ENCODE results near the gene H3-3A.

DNA sequence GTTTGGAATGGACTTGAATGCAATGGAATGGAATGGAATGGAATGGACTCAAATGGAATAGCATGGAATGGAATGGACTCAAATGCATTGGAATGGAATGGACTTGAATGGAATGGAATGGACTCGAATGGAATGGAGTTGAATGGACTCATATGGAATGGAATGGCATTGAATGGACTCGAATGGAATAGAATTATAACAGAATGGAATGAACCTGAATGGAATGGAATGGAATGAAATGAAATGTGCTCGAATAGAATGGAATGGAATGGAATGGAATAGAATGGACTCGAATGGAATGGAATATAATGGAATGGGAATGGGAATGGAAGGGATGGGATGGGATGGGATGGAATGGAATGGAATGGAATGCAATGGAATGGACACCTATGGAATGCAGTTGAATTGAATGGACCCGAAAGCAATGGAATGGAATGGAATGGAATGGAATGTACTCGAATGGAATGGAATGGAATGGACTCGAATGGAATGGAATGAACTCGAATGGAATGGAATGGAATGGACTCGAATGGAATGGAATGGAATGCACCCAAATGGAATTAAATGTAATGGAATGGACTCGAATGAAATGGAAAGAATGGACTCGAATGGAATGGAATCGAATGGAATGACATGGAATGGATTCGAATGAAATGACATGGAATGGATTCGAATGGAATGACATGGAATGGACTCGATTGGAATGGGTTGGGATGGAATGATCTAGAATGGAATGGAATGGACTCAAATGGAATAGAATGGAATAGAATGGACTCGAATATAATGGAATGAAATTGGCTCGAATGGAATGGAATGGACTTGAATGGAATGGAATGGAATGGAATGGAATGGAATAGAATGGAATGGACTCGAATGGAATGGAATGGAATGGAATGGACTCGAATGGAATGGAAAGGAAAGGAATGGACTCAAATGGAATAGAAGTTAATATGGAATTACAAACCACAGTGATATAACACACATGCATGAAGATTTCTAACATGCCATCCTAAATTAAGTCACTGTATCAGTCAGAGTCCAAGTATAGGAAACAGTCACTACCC is 98.0 kb upstream of the FBXO28 start:
- PRO-cap: no peak

DNA sequence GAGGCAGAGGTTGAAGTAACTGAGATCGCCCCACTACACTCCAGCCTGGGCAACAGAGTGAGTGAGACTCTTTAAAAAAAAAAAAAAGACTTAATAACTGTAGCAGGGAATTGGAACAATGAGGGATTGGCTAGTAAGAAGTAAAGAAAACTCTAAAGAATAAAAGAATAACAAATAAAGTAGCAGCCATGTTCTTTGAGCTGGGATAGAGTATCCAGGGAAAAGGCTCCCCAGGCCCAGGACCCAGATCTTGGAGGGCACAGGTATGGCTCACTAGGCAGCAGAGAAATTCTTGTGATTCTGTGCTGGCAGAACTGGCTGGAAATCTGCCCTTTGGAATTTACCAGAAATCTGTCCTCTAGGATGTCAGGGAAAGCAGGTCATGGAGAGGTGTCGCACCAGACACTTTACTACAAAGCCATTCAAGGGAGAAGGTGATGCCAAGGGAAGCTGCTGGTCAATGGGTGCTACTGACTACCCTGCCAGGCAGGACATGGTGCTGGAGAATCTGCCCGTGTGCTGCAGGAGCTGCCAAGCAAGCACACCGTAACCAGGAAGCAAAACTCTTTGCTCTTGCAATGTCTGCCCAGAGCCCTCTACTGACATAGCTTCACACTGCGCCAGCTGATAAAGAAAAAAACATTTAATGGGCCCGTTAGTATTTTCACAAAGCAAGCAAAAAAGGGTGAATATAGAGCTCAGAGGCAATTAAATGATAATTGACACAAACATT is 7.4 kb upstream of the FBXO28 start:
- PRO-cap: unidirectional peak, minus-strand start at position 569 of the sequence

GRCh38 chr1:224142590-224142827 is 28.6 kb downstream of the FBXO28 start:
- PRO-cap: no peak

DNA sequence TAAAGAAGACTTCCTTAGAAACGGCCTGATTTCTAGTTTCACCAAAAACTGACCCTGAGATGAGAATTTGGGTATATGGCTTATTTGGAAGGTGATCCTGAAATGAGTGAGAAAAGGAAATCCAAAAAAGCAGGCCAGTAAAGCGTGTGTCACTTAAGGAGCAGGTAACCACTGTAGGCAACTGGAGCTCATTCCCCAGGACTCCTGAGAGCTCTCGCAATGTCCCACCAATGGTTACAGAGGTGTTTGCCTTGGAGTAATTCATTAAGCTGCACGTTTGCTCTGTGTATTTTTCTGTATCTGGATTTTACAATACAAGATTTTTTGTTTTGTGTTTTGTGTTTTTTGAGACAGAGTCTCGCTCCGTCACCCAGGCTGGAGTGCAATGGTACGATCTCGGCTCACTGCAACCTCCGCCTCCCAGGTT is 22.8 kb downstream of the DEGS1 start:
- PRO-cap: no peak

- PRO-cap: no peak
These were observed 42.4 kb downstream of the NVL start for GRCh38 chr1:224287582-224288062.

DNA sequence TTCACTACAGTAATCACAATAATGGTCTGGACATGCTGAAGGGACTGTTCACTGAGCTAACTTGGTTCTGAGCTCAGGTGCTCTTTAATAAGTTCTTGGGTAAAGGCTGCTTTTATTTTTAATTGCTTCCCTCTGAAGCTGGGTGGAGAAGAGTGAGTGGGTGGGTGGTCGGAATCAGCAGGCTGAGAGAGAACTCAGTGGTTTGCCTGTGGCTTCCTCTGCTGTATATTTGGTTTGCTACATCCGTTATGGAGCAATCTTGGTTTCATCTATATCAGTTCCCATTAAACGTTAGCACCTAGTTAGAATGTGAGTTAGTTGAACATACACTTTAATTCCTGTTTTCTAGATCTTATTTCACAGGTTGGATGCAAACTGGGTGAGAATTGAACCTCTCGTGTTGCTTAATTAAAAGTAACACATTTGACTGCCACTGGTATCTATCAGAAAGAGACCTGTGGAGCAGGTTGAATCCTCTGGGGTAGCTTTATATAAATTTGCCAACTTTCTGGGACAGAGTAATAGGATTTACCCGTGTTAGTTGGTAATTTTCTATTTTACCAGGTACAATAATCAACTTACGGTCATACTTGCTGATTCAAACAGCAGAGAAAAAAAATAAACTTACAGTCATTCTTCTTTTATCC is 23.4 kb downstream of the CNIH4 start:
- PRO-cap: no peak

- PRO-cap: no peak
These were observed 29.7 kb downstream of the WDR26 start for GRCh38 chr1:224404864-224405348.

DNA sequence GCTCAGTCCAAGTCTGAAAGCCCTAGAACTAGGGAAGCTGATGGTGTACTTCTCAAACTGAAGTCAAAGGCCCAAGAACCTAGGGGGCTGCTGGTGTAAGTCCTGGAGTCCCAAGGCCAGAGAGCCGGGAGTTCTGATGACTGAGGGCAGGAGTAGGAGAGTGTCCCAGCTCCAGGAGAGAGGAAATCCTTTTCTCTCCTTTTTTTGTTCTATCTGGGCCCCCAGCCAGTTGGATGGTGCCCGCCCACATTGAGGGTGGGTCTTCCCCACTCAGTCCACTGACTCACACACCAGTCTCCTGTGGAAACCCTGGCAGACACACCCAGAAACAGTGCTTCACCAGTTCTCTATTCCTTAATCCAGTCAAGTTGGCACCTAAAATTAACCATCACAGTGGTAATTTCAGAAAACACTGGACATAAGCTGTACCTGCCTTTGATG is 12.6 kb upstream of the WDR26 start:
- PRO-cap: no peak

DNA sequence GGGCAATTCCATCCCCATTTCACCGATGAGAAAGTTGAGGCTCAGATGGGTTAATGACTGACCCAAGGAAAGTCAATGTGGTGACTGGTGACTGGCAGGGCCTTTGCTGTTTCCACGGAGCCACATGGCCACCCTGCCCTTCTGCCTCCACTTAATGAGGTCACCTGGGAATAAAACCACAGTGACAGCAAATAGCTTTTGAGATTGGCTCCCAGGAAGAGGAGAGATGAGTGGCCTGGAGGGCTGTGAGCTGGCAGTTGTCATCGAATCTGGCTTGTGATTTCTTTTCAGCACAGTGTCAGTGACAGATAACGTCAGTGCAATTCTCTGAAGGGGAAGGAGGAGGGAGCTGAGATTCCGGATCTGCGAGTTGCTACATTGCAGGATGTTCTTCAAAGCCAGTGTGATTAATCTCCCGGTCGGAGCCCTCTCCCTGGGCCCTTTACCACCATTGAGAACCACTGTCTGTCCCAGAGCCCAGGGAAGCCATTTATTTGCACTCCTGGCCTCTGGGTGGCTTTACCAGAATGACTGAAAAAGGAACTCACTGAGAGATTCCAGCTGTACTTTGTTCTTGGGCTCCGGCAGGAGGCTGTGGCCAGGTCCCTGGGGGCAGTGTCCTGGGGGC is 117.2 kb downstream of the CNIH3 start:
- PRO-cap: no peak

- PRO-cap: no peak
These were observed 37.3 kb upstream of the LBR start for GRCh38 chr1:225464662-225466071.

GRCh38 chr1:225484009-225484508 is 56.2 kb upstream of the LBR start:
- PRO-cap: no peak

- PRO-cap: no peak
These were observed 12.4 kb downstream of the ENAH start for GRCh38 chr1:225640487-225640891.

GRCh38 chr1:225699962-225700902 is 47.3 kb upstream of the ENAH start:
- PRO-cap: no peak

DNA sequence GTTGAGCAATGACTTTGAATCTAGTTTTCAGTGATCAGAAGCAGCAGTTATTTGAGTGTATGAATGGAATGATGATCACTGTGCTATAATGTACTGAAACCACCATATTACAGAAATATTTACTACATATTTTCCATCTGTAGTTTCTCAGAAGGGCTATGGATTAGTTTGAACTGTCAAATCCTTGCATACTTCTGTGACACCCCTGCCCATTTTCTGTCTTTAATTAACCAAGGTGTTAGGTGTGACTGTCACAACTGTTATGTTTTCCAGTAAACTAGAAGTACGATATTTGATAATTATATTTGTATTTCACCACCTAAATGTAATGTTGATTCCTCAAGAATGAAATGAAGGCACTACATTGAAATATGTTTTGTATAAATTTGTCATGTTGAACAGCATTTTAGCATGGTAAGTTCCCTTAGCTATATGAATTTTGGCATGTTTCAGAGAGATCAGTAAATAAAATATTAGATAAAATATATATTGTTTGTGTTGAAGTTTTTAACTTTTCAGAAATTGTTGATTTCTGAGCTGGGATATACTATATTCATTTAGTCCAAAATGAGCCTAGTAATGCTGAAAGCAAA is 12.4 kb downstream of the SRP9 start:
- PRO-cap: no peak

DNA sequence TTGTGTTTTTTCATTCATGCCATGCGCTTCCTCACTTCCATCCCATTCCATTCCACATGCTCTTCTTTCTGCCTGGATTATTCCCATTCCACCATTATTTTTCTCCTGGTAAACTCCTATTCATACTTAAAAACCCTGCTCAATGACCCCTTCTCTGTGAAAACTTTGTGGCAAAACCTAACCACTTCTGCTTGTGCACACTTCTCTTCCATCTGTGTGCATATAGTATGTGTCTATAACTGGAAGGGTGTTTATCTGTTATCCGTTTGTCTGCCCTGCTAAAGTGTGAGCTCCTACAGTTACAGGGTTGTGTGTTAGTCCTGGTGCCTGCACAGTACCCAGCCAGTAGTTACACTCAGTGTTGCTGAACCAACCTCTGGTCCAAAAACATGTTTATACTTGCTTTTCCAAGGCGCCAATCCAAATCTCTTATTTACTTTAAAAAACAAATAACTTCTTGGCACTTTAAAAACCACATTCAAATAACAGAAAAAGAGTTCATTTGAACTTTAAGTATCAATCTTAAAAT is 10.7 kb downstream of the EPHX1 start:
- PRO-cap: no peak

GRCh38 chr1:225887468-225888060 is 1.4 kb downstream of the LEFTY1 start:
- PRO-cap: no peak

GRCh38 chr1:225908694-225909218 is 15.3 kb downstream of the PYCR2 start:
- PRO-cap: no peak

GRCh38 chr1:226062595-226062918 is at the start of gene H3-3A:
Gene H3-3A, plus strand, starts transcription at chr1:226062716.
- PRO-cap: bidirectional peak, plus-strand start at chr1:226062721, minus-strand start at chr1:226062493

DNA sequence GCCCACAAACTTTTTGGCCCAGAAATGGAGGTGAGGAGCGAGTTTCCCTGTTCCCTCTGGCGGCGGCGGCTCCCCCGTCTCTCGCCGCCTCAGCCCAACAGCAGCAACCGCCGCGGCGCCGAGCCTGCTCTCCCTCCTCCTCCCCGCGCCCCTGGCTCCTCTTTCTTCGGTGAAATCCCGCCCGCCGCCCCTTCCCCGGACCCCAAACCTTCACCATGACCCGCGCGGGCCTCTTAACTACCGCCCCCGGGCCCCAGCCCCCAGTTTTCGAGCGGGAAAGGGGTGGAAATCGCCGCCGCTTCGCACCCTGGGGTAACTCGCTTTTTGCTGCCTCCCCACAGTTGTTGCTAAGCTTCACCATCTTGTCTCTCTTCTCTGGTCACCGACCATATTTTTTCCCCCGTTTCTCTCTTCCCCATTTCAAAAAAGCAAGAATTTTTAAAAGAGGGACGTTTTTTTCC is 433 bp downstream of the H3-3A start:
- PRO-cap: bidirectional peak, plus-strand start at position 263 of the sequence, minus-strand start at position 109 of the sequence

DNA sequence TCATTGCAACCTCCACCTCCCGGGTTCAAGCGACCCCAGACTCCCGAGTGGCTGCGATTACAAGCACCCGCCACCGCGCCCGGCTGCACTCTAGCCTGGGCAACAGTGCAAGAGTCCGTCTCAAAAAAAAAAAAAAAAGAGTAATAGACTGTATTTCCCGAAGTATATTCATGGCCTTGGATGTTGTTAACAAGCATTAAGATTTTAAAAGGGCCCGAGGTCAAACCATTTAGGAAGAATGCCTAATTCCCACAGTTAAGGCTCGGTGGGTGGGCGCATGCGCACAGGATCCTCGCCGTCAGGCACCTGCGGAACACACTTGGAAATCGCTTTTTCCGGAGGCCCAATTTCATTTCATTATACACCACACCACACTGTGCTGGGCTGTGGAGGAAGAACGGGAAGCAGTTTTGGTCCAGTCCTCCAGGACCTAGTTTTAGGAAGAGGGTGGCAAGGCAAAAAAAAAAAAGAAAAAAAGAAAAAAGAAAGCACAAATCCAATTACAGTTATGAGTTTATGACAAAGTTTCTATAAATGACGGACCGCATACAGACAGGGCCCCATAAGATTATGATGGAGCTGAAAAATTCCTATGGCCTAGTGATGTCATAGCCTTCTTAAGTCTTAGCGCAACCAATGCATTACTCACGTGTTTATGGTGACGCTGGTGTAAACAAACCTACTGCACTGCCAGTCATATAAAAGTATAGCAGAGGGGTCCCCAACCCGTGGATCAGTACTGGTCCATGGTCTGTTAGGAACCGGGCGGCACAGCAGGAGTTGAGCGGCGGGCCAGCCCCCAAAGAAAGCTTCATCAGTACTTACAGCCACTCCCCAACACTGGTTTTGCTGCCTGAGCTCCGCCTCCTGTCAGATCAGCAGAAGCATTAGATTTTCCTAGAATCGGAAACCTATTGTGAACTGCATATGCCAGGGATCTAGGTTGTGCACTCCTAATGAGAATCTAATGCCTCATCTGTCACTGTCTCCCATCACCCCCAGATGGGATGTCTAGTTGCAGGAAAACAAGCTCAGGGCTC is 38.2 kb downstream of the H3-3A start:
- PRO-cap: no peak

All from NALM6 (cell line).